ENCODE data around the genes GLA, PLP1, ESX1 and CLDN2.

GRCh38 chrX:101394166-101394865, 3.5 kb downstream of the RPL36A start:
- RRBS, 2 experiments, result no CpG with 5 or more reads among the region's 4 CpGs

DNA sequence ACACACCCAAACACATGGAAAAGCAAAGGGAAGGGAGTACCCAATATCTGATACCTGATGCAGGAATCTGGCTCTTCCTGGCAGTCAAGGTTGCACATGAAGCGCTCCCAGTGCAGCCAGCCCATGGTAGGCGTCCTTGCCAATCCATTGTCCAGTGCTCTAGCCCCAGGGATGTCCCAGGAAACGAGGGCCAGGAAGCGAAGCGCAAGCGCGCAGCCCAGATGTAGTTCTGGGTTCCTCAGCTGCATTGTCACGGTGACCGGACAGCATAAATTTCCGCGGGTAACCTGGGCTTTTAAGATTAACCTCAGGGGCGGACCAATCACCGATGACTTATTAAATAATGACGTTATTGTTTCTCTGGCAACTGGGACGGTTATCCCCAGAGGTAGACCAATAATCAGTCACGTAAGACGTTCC, at the start of gene GLA:
GLA (minus strand) TSS at position 270 of the 420 bp plus-strand sequence.
- RRBS, 2 experiments, result no CpG with 5 or more reads among the region's 17 CpGs

- RRBS, 2 experiments, result no CpG with 5 or more reads among the region's 5 CpGs
Measured at GRCh38 chrX:101418808-101419097, 10.7 kb downstream of the HNRNPH2 start.

DNA sequence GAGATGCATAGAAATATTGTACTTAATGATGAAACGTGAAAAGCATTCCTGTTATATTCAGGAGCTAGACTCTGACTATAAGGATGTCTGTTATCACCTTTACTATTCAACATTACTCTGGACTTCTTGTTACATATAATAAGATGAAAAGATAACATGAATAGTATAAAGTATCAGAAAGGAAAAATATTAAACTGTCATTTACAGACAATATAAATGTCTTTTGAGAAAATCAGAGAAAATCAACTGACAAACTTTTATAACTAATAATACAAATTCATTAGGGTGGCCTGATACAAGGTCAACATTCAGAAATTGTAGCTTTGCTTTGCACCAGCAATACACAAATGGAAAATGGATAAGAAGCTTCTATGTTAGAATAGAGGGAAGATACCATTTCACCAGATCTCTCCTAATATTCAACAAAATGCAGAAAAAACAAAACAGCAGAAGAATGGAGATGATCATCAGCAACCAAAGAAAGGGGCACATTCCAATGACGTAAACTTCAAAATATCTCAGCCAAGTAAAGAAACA, 7.2 kb upstream of the ARMCX4 start:
- RRBS, 2 experiments, result no CpG with 5 or more reads among the region's 2 CpGs

- RRBS, 2 experiments, result no CpG with 5 or more reads among the region's 12 CpGs
Measured at GRCh38 chrX:102154368-102154871, 1.4 kb downstream of the BEX5 start.

- RRBS, 2 experiments, result no CpG with 5 or more reads among the region's 6 CpGs
Measured at GRCh38 chrX:102599999-102600593, 781 bp downstream of the ARMCX5 start.

DNA sequence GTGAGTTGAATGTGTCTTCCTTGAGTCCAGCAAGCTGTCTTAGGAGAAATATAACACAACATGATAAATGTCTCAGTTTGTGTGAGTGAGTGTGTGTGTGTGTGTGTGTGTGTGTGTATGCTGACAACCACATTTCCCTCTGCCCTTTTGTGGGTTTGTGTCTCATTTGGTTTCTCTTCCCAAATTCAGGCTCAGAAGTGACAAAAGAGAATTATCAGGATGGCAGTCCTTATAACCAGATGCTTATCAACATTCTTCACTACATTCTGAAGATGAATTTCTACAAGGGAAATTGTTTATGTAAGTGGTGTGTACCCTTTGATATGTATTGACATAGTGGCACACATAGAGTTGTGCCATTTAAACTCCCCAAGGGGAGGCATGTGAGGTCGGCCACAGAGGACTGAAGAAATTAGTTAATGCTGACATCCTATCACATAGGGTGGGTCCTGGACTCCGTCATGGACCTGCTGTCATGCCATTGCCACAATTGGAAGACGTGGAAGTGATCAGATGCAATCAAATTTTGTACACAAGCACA, 72.1 kb upstream of the RAB40AL start:
- RRBS, 2 experiments, result no CpG with 5 or more reads among the region's 3 CpGs

GRCh38 chrX:103330489-103331654, 833 bp downstream of the TCEAL7 start:
- RRBS, 2 experiments, result no CpG with 5 or more reads among the region's 30 CpGs

DNA sequence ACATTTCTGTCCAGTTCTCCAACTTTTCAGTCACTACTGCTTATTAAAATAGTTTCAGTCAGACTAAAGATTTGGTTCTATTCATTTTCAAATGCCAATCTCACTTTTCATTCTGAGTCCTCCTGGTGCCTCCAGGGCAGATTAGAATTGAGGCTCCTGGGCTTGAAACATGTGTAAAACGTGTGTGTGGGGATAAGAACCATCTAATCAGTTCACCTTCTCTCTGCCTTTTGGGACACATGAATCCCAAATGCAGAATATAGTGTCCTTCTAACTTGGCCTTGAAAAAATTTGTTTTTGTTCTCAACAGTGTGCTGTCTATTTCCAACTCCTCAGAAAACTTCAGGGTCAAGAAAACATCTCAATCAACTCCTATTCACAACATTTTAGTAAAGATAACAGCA, 3.3 kb upstream of the BEX3 start:
- RRBS, 2 experiments, result no CpG with 5 or more reads among the region's 1 CpG

- RRBS, 2 experiments, result no CpG with 5 or more reads among the region's 3 CpGs
Measured at GRCh38 chrX:103502874-103503417, 16.3 kb downstream of the RAB40A start.

GRCh38 chrX:103623891-103624375, 4.8 kb upstream of the TCEAL1 start:
- RRBS, 2 experiments, result no CpG with 5 or more reads among the region's 6 CpGs

DNA sequence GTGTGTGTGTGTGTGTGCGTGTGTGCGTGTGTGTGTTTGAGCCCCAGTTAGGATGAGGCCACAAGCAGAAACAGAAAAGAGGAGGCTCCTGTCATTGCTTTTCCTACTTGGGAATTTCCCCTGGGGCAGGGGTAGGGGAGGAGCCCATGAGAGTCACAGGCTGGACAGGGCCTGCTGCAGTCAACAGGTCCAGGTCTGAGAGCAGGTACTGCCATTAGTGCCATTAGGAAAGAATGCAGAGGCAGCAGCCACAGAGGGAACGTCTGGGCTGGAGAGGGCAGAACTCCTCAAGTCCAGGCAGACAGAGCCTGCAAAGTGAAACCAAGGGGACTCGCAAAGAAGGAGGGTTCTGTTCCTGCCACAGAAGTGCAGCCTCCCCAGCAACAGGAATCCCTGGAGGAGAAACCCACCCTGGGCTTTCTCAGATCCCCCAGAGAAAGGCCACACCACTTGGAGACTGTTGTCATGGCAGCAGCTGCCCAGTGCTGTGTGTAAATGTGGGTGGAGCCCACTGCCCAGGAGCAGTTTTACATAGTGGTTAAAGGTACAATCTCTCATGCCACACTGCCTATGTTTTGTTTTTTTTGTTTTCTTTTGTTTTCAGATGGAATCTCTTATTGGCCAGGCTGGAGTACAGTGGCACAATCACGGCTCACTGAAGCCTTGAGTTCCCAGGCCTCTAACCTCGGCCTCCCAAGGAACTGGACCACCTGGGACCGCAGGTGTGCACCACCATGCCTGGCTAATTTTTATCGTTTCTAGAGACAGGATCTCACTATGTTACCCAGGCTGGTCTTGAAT, 3.9 kb upstream of the TCEAL1 start:
- RRBS, 2 experiments, result no CpG with 5 or more reads among the region's 8 CpGs

DNA sequence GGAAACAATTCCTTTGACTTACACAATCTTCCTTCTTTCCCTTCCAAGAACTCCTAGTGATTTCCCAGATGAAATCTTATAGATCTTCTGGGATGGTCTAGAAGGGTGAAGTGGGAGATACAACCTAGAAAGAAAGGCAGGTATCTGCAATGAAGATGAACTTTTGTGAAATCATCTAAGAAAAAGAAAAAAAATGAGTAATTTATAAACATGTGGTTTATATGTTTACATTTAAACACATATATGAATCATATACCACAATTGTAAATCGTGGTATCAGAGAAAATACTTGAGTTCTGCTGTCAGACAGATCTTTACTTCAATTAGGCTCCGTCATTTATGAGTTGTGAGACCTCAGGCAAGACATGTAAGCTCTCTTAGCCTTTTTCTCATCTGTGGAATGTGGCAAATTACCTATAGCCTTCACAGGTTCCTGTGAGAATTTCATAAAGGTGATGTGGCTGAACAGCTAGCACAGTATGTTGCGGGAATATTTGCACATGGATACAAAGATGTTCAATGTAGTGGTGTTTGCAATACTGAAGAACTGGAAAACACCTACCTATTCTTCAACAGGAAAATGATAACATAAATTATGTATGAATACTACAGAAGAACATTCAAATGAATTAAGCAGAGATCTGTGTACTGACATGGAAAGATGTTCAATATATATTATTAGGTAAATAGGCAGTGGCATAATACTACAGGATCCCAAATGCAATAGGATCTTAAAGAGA, 7.9 kb downstream of the MORF4L2 start:
- RRBS, 2 experiments, result no CpG with 5 or more reads among the region's 3 CpGs

DNA sequence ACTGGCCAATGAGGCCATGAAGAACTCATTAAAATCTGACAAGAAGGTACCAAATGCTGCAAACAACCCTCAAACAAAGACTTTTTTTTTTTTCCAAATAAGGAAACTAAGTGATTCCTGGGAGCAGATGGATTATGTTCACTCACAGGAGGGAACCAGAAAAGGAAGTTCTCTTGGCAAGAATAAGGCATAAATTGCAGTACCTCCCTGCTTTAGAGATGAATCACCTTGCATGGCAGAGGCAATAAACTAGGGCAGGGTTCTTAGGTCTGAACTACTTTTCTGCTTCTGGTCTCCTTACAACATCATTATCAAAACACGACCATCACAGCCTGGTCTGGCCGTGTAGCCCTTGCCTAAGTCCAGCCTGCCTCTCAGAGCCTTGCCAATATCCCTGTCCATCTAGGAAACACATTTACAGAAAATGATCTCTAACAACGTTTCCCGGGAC, 6.2 kb downstream of the TMEM31 start:
- RRBS, 2 experiments, result no CpG with 5 or more reads among the region's 4 CpGs

DNA sequence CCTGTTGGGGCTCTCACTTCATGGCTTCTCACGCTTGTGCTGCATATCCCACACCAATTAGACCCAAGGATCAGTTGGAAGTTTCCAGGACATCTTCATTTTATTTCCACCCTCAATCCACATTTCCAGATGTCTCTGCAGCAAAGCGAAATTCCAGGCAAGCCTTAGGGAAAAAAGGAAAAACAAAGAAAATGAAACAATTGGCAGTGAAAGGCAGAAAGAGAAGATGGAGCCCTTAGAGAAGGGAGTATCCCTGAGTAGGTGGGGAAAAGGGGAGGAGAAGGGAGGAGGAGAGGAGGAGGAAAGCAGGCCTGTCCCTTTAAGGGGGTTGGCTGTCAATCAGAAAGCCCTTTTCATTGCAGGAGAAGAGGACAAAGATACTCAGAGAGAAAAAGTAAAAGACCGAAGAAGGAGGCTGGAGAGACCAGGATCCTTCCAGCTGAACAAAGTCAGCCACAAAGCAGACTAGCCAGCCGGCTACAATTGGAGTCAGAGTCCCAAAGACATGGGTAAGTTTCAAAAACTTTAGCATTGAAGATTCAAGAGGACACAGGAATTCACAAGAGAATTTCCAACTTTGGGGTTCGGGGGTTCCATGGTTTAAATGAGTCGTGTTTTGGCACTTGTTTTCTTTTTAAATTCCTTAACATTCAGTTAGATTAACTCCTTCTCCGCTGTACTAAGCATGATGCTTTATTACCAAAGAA, at the start of gene PLP1:
PLP1 (plus strand) TSS at position 350 of the 707 bp plus-strand sequence.
- RRBS, 2 experiments, result no CpG with 5 or more reads among the region's 7 CpGs

GRCh38 chrX:104254457-104255038, at the start of gene ESX1:
Gene ESX1 (minus strand): TSS chrX:104254933.
- RRBS, 2 experiments, result 24 to 39% methylated on average over 6 of the region's 47 CpGs

- RRBS, 2 experiments, result no CpG with 5 or more reads among the region's 4 CpGs
Measured at GRCh38 chrX:104347852-104348333, 93.2 kb upstream of the ESX1 start.

- RRBS, 2 experiments, result no CpG with 5 or more reads among the region's 1 CpG
Measured at GRCh38 chrX:106038880-106039183, 305 bp upstream of the SERPINA7 start.

DNA sequence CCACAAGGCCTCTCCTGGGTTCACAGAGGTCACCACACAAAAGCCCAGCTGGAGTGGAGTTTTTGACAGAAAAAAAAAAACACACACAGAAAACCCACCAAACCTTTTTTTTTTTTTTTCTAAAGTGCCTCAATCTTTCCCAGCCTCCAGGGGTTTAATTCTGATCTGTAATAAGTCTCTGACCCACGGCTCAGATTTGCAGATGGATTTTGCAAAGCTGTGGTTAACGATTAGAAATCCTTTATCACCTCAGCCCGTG, at the start of gene CLDN2:
CLDN2 (plus strand) TSS at position 199 of the 259 bp plus-strand sequence.
- RRBS, 2 experiments, result no CpG with 5 or more reads among the region's 3 CpGs

DNA sequence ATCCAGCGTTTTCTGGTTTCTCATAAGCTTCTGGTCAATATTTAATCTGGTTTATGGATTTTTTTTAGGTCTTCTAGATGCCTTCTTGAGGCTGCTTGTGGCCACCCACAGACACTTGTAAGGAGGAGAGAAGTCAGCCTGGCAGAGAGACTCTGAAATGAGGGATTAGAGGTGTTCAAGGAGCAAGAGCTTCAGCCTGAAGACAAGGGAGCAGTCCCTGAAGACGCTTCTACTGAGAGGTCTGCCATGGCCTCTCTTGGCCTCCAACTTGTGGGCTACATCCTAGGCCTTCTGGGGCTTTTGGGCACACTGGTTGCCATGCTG, 7.7 kb downstream of the CLDN2 start:
- RRBS, 2 experiments, result no CpG with 5 or more reads among the region's 2 CpGs